ENCODE measurements around the gene LCT.

- RRBS = no CpG with 5 or more reads among the region's 7 CpGs
Observed at GRCh38 chr2:134331202-134332003, 77.5 kb downstream of the MGAT5 start.

- RRBS = no CpG with 5 or more reads among the region's 4 CpGs
Observed at GRCh38 chr2:134350937-134351467, 97.1 kb downstream of the MGAT5 start.

DNA sequence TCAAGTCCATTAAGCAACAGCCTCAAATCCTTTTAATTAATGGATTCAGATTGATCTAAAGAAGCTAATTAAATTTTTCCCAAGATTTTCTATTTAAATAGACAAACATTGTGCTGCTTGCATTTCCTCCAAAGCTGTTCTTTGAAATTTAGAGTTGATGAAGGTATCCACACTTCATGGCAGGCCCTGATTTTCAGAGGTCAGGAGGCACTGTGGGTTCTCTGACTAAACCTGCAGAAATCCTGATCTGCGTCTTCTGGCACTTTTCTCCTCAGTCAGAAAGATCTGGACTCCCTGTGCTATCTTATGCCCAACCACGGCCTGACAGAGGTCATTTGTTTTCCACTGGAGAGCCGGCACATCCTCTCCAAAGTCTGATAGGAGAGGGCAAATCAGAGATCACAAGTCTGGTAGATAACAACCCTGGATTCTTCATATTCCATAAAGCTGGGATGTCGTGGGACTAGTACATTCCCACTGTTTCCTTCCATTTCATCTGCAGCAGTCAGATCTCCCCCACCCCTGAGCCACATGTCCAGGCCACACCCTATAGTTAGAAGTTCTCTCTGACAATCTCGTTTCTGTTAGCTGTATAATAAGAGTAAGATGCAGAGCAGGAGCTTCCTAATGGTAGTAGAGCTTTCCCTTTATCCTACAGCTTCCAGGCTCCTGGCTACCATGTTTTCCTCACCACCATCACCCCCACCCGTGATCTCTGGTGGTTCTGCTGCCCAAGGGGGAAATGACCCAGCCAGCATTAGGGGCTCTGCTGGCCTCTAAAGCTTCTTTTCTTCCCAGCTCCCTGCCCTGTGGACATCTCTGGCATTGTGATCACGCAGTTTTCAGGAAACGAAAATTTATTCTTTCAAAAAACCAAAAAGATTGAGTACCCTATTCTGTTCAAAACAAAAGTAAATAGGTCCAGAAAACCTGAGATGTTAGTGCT lies 157.0 kb downstream of the MGAT5 start:
- RRBS = no CpG with 5 or more reads among the region's 8 CpGs

GRCh38 chr2:134411562-134411889 lies 157.7 kb downstream of the MGAT5 start:
- RRBS = no CpG with 5 or more reads among the region's 4 CpGs

GRCh38 chr2:134421504-134422097 lies 167.7 kb downstream of the MGAT5 start:
- RRBS = no CpG with 5 or more reads among the region's 6 CpGs

DNA sequence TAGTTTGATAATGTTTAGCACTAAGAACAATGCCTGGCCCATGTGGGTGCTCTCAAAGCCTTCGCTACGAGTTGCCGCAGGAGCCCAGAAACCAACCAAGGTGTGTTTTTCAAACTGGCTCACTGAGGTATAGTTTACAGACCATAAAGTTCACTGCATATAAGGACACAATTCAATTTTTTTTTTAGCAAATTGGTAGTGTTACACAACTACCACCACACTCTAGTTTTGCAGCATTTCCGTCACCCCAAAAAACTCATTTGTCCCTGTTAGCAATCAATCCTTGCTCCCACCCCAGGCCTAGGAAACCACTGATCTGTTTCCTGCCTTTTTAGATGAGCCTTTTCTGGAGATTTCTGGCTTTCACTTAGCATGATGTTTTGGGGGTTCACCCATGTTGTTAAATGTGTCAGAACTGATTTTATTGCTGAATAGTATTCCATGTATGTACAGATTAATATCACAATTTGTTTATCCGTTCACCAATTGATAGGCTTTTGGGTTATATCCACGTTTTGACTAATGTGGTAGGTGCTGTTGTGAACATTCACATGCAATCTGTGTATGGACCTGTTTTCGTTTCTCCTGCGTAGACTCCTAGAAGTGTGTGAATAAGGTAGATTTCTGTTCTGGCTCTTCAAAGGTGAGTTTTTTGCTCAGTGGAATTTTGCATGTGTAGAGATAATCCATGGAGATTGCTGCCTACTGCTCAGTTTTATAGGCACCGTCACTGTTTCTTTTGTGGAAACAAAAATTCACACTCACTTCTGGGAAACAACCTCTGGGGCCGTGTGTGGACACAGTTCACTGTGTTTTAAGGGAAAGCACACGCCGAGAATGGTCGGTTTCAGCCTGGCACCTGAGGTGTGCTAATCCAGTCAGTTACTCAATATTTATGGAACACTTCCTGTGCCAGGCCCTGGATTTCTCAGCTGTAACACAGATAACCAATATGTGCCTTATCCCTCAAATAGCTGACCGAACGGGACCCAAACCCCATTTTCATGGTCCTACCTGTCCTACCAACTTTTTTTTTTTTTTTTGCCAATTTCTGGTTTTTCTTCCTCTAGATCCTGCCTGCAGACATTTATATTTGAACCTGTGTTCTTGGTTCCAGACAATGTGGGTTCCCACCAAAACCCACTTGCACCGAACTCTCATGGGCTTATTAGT lies 179.3 kb downstream of the MGAT5 start:
- RRBS = no CpG with 5 or more reads among the region's 16 CpGs

- RRBS = no CpG with 5 or more reads among the region's 20 CpGs
Observed at GRCh38 chr2:134656341-134657052, 62.3 kb downstream of the TMEM163 start.

GRCh38 chr2:134918929-134919307 lies 296 bp downstream of the CCNT2 start:
- RRBS = 1% methylated on average over 8 of the region's 35 CpGs

DNA sequence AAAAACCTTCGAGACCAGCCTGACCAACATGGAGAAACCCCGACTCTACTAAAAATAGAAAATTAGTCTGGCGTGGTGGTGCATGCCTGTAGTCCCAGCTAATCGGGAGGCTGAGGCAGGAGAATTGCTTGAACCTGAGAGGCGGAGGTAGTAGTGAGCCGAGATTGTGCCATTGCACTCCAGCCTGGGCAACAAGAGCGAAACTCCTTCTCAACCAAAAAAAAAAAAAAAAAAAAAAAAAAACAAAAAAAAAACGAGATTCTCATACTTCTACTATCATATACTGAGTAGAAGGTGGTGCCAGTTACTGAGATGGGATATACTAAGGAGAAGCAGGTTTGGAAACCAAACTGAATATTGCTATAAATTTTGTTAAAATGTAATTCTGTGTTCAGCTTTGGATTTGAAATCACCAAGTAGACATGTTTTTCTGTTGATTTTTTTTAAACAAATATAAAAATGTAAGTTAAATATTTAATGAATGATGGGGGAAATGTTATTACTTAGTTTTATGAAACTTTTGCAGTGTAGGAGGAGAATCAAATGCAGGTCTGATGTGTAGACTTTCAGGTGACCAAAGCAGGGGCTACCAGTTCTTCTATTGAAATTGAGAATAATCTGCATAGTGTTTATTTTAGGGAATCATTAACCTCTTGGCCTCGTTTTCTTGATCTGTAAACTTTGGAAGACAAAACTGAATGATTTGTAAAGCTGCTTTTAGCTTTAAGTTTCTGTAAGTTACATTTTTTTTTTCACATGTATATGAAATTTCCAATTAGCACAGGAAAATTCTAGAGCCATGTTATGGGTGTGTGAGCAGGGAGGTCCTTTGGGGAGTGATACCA lies 99.0 kb downstream of the R3HDM1 start:
- RRBS = no CpG with 5 or more reads among the region's 9 CpGs

- RRBS = no CpG with 5 or more reads among the region's 4 CpGs
Observed at GRCh38 chr2:135787367-135787845, 45.8 kb downstream of the UBXN4 start.

DNA sequence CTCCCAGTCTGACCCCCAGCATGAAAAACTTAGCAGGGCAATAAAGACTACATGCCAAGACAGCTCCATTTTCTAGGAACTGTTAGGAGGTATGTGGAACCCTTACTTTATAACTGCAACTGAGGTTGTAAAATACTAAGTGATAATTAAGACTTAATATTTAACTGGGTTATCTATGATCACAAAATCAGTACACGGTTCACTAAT lies at the start of gene LCT:
Gene LCT, minus strand, starts transcription at position 84 of the 207 bp plus-strand sequence.
- RRBS = no CpG with 5 or more reads among the region's 1 CpG

DNA sequence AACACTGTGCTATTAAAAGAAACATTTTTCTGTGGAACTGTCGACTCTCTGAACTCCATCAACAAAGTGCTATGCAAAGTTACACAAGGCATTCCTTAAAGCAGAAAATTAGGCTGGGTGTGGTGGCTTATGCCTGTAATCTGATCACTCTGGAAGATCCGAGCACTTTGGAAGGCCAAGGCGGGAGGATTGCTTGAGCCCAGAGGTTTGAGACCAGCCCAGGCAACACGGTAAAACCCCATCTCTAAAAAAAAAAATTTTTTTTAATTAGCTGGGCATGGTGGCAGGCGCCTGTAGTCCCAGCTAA lies 13.0 kb downstream of the MCM6 start:
- RRBS = no CpG with 5 or more reads among the region's 5 CpGs

- RRBS = no CpG with 5 or more reads among the region's 1 CpG
Observed at GRCh38 chr2:135962248-135962477, 23.3 kb downstream of the DARS1 start.

GRCh38 chr2:136116034-136116914 lies 1.7 kb downstream of the CXCR4 start:
- RRBS = 2% methylated on average over 8 of the region's 43 CpGs

- RRBS = no CpG with 5 or more reads among the region's 19 CpGs
Observed at GRCh38 chr2:136125844-136127049, 8.3 kb upstream of the CXCR4 start.

DNA sequence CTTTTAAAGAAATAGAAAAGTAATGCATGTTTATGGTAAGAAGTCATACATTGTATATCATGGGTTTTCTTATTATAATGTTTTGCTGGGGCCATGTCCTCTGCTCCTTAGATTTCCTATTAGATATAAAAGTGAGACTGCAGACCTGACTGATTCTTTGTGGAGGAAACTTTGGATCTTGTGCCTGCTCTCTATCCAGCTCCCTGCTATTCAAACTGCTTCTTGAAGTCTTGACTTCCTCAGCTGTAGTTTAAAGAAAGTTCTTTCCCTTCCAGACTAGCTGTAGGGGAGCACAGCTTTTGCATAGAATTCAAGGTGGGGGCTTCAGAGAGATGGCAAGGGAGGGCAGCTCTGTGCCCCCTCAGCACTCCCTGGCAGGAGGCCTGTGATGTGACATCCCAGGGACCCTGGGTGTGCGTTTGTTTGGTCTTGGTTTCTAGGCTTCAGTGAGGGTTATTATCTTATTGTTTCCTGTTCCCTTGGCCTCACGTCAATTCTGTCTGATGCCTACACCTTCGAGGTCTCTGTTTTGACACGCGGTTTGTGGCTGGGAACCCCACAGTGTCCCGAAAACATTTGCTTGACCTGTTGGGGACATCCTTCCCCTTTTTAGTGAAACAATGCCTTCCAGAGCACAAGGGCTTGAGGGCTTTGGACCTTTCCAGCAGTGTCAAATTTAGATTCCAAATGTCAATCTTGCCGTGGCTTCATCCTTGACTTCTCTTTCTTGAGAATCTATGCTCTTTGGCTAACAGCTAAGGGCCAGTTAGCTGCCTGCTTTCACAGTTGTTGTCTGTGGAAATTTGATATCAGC lies 107.9 kb upstream of the CXCR4 start:
- RRBS = no CpG with 5 or more reads among the region's 7 CpGs

DNA sequence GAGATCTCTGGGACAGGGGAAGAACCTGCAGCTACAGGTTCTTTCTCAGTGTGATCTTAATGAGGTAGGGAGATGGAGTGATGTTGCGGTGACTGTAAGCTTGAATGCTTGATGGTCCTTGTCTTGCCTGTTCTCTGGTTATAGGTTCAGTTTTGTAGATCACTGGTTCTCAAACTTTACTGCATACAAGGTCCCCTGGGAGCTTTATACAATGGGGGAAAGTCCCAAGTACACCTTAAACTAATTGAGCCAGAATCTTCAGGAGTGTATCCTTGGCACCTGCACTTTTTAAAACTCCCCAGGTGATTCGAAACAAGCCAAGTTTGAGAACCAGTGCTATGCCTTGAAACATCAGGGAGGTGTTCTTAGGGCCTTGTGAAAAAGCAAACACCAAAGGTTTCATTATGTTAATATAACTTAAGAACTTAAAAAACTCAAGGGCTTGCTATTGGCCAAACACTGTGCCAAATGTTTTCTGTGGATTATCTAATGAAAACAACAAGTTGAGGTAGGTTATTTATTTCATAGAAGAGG lies 136.9 kb upstream of the CXCR4 start:
- RRBS = no CpG with 5 or more reads among the region's 2 CpGs

DNA sequence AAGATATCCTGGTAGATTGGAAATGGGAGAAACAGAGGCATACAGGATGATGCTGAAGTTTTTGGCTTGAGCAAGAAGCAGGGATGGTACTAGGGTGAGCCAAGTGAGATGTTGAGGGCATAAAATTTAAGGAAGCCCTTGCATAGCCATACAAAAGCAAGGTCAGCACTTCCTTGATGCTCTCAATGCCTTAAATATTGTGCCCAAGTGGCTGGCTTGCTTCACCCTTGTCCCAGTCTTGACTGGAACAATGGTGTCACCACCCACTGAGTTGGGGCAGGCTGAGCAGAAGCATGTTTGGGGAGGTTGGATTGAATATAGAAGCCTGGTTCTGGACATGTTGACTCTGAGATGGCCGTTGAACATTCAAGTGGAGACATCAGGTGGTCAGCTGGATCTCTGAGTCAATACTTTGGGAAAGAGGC lies 43.2 kb upstream of the HNMT start:
- RRBS = no CpG with 5 or more reads among the region's 1 CpG

DNA sequence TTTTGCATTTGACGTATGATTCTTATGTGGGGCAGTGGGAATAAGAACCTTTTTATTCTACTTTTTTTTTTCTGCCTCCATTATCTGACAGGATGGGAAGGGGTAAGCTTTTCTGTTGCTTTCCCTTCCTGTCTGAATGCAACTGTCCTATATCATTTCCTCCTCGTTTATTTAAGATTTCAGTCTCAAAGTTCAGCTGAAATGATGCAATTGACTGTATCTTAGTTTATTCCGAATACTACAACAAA lies 24.1 kb upstream of the HNMT start:
- RRBS = no CpG with 5 or more reads among the region's 3 CpGs

GRCh38 chr2:138502395-138502799 lies 827 bp downstream of the SPOPL start:
- RRBS = 3% methylated on average over 1 of the region's 13 CpGs

Data from brain (tissue), 1 donor.